Temporal lobe (tissue), 2 donors: ENCODE data around the gene CUL4A.

GRCh38 chr13:111846020-111846433 lies 220.9 kb upstream of the SOX1 start:
- RAMPAGE, long total RNA = no peak

DNA sequence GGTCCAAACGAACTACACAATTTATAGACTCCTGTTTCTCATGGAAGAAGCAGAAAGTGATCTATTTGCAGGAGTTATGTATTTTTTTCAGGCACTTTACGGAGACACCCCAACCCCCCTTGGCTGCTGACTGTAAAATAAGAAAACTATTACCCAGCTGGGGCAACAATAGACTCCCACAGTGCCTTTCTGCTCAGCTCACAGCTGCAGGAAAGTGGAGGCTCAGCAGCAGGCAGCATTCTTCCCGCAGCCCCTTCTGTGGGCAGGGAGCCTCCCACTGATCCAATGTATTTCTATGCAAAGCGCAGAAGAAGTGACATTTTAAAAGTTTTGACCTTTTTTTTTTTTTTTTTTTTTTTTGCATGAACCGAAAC lies 95.0 kb downstream of the SOX1 start:
- RAMPAGE, long total RNA = no peak

GRCh38 chr13:112236458-112237296 lies 139.5 kb upstream of the SPACA7 start:
- RAMPAGE, long total RNA = no peak

GRCh38 chr13:112691294-112691782 lies 1.5 kb downstream of the ATP11A start:
- RAMPAGE, long total RNA = no peak

DNA sequence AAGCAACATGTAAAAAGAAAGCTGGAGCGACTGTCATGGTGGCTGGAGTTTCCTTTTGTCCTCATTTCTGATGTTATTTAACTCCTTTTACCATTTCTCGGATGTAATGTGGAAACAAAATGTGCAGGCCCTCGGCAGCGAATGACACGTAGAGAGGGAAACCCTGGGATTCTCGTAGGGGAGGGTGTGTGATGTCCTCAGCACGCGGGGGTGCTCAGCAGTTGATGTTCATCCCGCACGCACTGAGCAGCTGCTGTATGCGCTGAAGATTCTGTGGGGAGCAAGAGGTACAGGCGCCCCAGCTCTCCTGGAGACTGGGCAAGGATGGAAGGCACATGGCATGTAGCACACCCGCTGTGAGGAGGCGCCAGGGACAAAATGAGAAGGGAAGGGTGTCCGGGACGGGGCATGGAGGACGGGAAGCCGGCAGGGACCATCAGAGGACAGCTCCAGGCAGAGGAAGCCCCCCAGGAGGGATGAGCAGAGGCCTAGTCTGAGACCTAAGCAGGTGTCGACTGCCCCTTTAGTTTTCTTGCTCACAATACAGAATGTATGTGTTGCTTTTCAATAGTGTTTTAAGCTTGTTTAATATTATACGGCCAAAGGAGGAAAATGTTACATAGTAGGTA lies 15.4 kb downstream of the ATP11A start:
- RAMPAGE, long total RNA = no peak

DNA sequence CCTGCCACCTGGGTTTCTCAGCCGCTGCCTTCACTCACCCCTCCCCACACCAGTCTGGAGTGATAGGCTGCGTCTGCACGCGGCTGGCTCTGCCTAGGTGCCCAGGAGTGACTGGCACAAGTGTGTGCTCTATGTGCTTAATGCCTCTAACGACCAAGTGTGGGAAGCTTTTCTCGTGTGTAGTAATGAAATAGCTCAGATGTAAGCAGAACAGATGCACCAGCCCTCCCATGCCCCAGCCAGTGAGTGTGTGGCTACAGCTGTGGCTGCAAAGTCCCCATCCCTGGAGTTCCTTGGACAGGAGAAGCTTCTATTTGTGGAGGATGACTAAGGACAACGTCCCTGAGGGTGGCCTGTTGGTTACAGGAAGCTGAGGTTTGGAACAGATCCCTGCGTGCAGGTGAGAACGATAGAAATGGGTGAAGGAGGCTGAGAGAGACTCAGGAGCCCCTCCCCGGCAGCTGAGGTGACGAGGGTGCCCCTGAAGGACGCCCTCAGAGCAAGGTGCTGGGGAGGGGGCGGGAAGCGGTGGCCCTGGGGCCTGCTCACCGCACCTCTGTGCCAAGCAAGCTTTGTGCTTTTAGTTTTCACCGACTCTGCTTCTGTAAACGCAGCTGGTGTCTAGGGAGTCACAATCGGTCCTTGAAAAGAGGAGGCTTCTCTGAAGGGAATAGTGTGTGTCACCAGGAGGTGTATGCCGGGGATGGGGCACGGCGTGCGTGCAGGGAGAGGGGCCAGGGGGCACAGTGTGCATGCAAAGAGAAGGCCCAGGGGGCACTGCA lies 35.8 kb downstream of the ATP11A start:
- RAMPAGE, long total RNA = no peak

DNA sequence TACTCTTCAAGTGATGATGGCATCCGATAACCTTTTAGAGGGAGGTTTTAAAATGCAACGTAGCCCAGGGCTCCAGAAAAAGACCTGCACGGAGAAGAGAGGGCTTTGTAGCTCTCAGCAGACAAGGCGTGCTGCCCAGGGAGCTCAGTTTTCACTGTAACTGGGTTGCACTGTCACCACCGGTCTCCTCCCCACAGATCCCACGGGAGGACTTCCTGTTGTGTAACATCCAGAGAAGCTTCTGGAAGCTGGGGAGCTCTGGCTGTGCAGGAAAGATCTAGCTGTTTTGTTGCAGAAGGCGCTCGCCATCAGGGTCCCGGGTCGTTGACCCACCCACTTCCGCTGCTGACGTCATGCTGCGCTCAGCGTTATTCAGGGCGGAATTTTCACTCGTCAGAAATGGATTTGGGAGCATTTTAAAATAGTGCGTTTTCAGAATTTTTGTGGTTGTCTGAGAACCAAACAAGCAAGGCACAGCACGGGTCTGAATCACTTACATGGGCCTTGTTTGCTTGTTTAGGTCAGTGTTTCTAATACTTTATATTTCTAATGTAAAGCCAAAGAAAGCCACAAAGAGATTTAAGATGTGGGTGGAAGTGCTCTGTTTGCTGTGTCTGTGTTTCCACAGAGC lies 50.8 kb downstream of the ATP11A start:
- RAMPAGE, long total RNA = no peak

DNA sequence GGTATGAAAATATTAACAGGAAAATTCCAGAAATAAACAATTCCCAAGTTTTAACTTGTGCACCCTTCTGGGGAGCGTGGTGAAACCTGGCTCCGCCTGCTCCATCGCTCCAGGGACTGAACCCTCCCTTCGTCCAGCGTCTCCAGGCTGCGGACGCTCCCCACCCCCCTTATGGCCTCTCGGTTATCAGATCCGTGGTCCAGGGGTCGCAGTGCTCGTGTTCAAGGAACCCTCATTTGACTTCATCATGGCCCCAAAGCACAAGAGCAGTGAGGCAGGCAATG lies 71.1 kb downstream of the ATP11A start:
- RAMPAGE, long total RNA = no peak

GRCh38 chr13:112761706-112761905 lies 71.8 kb downstream of the ATP11A start:
- RAMPAGE, long total RNA = no peak

DNA sequence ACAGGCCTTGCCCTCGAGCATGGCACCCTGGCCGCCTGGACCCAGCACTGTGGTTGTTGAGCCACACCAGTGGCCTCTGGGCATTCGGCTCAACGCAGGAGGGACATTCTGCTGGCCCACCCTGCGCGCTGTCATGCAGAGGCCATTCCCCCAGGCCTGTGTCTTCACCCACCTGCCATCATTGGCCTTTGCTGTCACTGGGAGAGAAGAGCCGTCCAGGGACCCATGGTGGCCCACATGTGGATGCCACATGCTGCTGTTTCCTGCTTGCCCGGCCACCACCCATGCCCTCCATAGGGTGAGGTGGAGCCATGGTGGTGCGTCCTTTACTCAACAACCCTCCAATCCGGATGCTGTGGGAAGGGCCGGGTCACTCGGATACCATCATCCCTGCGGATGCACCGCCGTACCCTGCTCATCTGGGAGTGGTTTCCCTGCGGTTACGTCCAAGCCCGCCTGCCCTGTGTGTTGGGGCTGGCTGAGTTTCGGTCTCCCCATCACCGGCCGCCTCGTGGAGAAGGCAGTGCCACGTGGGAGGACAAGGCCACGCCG lies 86.8 kb upstream of the MCF2L start:
- RAMPAGE, long total RNA = no peak

DNA sequence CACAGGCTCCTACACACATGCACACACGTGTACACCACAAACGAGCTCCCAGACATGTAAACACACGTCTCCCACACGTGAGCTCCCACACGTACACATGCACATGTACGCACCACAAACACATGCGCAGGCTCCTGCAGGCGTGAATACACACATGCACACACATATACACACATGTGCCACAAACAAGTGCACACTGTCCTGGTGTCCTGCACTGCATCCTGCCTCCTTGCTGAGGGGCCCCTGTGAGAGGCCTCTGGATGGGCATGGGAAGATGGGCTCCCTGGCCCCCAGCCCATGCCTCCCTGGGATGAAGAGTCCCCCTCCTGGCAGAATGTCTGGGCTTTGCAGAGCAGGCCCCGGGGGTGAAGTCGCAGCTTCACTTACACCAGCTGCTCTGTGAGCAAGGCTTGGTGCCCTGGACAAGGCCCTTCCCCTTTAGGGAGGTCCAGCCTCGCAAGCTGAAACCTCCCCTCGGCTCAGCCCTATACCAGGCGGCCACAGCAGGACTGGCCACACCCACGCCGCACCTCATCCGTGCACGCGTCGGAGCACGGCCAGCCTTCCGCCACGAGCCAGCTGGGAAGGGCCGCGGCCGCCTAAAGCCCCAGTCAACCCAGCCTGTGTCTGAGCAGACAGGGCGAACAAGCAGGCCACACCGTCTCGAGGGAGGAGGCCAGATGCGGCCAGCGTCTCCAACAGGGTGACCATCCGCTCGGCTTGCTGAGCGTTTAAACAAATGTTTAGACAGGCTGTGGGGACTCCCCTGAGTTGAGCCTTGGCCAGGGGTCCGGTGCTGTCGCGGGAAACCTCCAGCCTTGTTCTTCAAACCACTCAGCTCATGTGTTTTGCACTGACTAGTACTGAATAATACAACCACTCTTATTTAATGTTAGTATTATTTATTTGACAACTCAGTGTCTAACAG lies 83.2 kb upstream of the MCF2L start:
- RAMPAGE, long total RNA = no peak

- RAMPAGE, long total RNA = no peak
Observed at GRCh38 chr13:112982034-112982945, 13.3 kb downstream of the MCF2L start.

DNA sequence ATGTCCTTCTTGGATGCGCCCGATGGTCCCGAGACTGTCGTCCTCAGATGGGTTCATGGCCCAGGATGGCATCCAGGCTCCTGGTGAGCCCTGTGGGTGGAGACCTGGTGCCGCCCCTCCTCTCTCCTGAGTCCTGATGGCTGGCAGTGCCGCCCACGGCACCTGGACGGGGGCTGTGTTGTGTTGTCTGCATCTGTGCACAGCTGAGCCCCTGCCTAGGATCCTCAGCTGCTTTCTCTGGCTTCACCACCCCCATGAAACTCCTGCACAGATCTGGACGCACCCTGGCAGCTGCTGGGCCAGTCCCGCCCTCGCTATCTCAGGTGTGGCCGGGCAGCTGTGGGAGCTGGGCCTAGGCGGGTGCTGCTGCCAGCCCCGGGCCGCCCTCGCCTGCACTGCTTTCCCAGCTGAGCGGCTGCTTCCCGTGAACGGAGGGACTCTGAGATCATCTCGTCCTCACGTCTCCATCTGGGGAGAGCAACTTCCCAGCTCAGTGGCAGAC lies 27.7 kb downstream of the MCF2L start:
- RAMPAGE, long total RNA = no peak

- RAMPAGE, long total RNA = no peak
Observed at GRCh38 chr13:112998536-112998853, 29.5 kb downstream of the MCF2L start.

- RAMPAGE, long total RNA = no peak
Observed at GRCh38 chr13:113014378-113015072, 45.5 kb downstream of the MCF2L start.

GRCh38 chr13:113203975-113204674 lies 4.3 kb downstream of the PCID2 start:
- RAMPAGE, long total RNA = no peak

DNA sequence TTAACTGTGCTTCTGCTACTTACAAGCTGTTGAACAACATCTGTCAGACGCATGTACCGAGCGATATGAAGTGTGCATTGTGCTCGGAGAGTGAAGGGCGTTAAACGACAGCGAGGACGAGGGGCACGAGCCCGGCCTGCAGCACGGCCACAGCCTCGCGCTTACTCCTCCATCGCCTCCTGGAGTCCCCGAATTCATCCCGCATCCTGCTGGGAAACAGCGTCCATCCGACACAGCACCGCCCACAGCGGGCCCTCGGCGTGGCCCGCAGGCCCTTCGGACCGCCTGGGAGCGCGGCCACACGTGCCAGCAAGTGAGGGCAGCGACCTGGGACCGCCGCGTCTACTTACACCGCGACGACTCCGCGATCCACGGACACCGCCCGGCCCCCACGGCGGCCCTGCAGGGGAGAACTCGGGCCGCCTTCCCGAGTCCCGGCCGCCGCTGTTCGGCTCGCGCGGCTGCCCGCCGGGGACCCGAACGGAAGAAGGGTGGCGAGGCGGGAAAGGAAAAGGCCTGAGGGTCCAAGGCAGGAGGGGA lies 398 bp downstream of the PCID2 start:
- RAMPAGE, long total RNA = no peak

- RAMPAGE, long total RNA = no peak
Observed at GRCh38 chr13:113209423-113210558, at the start of gene CUL4A. Gene CUL4A, plus strand, starts transcription at chr13:113209613.

GRCh38 chr13:113224453-113225530 lies 15.4 kb downstream of the CUL4A start:
- RAMPAGE, long total RNA = no peak

- RAMPAGE, long total RNA = no peak
Observed at GRCh38 chr13:113322586-113323554, 25.8 kb downstream of the LAMP1 start.